Temporal lobe (tissue), 2 donors: Measurements from ENCODE around the genes RBP7, CENPS and EXOSC10.

GRCh38 chr1:9843884-9844494 is 20.2 kb upstream of the CLSTN1 start:
- RAMPAGE, long total RNA, result no peak

DNA sequence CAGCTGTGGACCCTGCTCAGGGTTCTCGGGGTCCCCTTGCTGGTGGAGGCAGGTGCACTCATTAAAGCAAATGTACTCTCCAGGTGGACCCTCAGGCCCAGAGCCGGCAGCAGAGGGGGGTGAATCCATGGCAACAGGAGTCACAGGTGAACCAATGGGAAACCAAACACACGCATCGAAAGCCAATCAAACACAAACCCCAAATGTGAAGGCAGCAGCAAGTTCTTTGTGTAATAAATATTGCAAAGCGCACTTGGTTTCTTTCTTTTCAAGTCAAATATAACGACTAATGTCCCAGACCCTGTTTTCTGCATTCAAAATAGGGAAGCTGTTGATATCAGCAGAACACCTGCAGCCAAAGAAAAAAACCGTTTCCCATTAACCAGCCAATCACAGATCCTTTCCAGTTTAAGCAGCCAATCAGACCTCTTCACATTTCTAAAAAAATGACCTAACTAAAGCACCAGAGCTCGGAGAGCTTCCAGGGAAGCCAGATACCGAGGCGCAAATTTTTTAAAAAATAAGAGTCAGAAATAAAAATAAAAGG is 26.2 kb upstream of the CLSTN1 start:
- RAMPAGE, long total RNA, result no peak

DNA sequence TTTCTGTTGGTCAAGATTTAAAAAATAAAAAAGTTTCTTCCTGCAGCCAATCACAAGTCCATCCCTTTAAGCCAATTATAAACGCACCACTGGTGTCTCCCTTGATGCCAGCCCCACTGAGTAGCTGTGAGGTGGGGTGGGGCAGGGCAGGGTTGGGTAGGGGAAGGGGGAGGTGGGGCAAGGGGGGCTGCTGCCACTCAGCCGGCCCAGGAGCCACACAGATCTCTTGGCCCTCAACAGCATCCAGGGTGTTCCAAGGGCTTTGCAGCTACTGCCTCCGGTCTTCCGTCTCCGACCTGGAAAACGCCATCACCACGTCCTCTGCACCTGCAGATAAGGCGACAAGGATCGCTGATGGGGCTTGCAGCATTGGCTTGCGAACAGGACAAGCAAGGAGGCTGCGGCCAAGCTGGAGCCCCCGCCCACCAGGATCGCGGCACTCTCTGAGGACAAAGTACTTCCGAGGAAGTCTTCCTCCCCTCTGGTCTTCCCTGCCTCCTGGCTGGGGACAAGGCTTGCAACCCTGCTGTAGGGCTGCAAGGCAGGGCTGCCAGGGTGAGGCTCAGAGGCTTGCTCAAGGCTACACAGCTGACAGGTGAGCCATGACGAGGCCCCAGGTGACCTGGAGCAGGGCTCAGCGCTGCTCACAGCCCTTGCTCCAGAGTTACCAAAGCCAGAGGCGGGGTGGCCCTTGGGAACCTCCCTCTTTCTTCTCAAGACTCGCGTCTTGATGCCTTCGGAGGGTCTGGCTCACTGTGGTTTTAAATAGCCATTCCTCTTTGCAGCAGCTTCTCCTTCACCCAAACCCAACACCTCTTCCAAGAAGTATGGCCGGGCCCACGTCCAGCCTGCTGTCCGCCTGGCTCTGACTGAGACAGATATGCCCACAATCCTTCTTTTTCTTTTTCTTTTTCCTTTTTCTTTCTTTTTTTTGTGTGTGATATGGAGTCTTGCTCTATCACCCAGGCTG is 27.0 kb upstream of the CLSTN1 start:
- RAMPAGE, long total RNA, result no peak

- RAMPAGE, long total RNA, result no peak
Measured at GRCh38 chr1:9996895-9997541, at the start of gene RBP7. RBP7 (plus strand) TSS chr1:9997228.

- RAMPAGE, long total RNA, result no peak
Measured at GRCh38 chr1:10065175-10065854, 32.6 kb downstream of the UBE4B start.

GRCh38 chr1:10108844-10109646 is 76.3 kb downstream of the UBE4B start:
- RAMPAGE, long total RNA, result no peak

DNA sequence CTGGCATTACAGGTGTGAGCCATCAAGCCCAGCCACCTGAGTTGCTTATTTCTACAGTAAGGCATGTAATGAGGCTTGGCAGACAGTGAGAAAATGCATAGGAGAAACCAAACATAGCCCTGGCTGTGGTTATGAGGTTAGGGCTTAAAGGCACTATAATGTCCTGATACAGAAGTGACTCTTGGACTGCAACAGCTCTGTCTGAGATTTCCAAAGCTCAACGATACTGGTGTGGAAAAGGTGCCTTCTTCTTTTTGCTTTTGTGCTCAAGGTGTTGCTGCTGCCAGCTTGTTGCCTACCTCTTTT is 70.1 kb downstream of the KIF1B start:
- RAMPAGE, long total RNA, result no peak

- RAMPAGE, long total RNA, result no peak
Measured at GRCh38 chr1:10430128-10431362, at the start of gene CENPS. CENPS (plus strand) TSS chr1:10430433.

GRCh38 chr1:10614849-10615810 is 140.4 kb downstream of the PEX14 start:
- RAMPAGE, long total RNA, result no peak

- RAMPAGE, long total RNA, result no peak
Measured at GRCh38 chr1:10634323-10635124, 159.8 kb downstream of the PEX14 start.

GRCh38 chr1:10638660-10639778 is 157.4 kb downstream of the CASZ1 start:
- RAMPAGE, long total RNA, result no peak

GRCh38 chr1:10677021-10677933 is 119.2 kb downstream of the CASZ1 start:
- RAMPAGE, long total RNA, result no peak

DNA sequence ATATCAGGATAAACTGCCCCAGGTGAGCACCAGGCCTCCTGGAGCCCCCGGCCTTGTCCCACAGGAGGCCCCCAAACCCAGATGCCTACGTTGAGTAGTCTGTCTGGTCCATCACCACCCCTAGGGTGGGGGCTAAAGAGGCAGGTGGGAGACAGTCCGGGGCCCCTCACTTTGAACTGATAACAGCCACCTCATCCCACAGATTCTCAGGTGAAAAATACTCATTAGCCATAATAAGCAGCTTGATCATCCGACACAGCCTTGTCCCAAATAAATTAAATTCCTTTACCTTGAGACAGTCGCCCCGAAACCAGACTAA is 103.4 kb downstream of the CASZ1 start:
- RAMPAGE, long total RNA, result no peak

DNA sequence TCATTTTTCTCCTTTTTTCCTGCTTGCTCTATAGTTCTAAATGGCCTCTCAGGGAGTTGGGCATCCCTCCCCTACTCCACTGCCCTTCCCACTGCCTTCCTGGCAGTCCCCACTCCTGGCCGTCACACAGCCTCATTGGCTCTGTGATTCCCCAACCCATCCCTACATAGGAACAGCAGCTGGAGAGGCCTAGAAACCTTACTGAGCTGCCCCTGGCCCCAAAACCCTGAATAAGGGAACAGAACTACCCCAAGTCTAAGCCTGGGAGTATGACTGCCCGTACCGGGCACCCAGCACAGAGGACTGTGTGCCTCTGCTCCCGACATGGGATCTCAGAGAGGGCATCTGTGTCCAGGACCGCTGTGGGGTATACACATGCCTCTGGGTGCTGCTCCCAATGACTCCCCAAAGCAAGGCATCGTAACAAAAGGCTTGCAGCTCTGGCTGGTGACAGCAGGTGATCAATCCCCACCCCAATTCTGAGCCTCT is 100.2 kb downstream of the CASZ1 start:
- RAMPAGE, long total RNA, result no peak

- RAMPAGE, long total RNA, result no peak
Measured at GRCh38 chr1:10716779-10717237, 79.6 kb downstream of the CASZ1 start.

- RAMPAGE, long total RNA, result no peak
Measured at GRCh38 chr1:10737153-10737762, 59.2 kb downstream of the CASZ1 start.

- RAMPAGE, long total RNA, result no peak
Measured at GRCh38 chr1:10760616-10761197, 35.7 kb downstream of the CASZ1 start.

DNA sequence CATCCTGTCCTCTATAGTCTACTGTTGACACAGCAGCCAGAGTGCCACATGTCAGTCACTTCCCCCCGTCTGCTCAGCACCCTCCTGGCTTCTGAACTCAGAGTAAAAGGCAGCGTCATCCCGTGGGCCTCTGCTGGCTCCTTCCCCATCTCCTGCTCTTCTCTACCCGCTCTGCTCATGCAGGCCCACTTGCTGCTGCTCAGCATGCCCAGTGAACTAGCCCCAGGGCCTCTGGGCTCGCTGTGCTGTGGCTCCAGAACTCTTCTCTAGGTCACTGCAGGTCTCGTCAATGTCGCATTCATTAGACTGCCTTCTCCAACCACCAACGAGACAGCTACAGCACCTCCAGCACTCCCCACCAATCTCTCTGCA is 11.7 kb upstream of the SRM start:
- RAMPAGE, long total RNA, result no peak

DNA sequence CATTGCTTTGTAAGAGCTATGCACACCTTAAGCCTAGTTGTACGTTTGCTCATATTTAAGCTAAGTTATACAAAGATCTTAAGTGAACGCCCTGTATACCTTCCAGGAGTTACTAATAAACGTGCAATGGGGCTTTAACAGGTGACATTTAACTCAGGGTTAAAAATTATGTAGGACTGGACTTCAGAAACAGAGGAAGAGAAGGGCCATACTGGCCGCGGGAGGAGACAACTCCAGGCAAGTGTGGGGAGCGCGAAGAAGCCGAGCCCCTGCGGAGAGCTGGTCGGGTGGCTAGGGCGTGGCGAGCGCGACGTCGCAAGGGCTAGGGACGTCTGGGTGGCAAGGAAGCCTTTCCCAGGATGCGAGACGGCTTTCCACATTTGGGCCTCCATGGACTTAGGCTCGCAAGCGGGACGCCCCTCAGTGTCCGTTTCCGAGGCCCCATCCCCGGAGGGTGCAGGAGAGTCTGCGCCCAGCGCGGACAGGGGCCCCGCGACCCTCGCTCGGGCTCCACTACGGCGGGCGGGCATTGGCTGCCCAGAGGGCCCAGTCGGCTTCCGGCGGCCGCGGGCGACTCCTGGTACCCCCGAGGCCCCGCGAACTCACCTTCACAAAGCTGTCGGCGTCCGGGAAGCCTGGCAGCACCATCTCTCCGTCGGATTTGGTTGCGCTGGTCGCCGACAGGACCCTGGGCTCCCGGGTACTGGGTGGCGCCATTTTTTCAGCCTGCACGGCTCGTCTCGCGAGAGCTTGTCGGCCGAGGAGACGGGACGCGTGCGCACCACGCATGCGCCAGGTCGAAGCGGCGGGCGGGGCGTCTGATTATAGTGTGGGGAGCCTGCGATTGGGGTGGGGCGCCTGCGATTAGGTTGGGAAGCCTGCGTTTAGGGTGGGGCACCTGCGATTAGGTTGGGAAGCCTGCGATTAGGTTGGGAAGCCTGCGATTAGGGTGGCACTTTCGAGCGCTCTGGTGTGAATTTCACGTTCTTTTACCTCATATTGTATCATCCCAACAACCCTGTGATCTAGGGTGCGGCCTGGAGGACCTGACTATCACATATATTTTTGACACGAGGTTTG is at the start of gene EXOSC10:
EXOSC10 (minus strand) TSS at position 755 of the 1,080 bp plus-strand sequence.
- RAMPAGE, long total RNA, result start-site peak on the minus strand centred at position 727 of the sequence, 12 bp wide, 192 and 39 reads in 2 replicates

- RAMPAGE, long total RNA, result no peak
Measured at GRCh38 chr1:11157756-11158409, 31.3 kb upstream of the ANGPTL7 start.